PC-3 (cell line): ENCODE results near the genes EIF4A1 and SPDYE4.

DNA sequence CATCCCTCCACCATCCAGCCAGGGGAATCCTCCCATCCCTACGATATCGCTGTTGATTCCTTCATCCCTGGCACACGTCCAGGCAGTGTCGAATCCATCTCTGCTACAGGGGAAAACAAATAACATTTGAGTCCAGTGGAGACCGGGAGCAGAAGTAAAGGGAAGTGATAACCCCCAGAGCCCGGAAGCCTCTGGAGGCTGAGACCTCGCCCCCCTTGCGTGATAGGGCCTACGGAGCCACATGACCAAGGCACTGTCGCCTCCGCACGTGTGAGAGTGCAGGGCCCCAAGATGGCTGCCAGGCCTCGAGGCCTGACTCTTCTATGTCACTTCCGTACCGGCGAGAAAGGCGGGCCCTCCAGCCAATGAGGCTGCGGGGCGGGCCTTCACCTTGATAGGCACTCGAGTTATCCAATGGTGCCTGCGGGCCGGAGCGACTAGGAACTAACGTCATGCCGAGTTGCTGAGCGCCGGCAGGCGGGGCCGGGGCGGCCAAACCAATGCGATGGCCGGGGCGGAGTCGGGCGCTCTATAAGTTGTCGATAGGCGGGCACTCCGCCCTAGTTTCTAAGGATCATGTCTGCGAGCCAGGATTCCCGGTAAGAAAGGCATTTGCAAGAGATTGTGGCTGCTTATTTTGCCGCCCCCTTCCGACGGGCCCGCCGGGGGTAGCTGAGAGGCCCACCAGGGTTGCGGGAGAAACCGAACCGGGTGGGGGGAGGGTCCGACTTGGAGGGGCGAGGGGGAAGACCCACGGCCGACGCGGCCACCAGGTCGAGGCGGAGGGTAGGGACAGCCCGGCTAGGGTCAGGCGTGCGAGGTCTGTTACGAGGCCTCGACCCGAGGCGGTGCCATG lies at the start of gene EIF4A1:
Gene EIF4A1 (plus strand): TSS at position 560 of the 856 bp plus-strand sequence.
- RAMPAGE, long total RNA, result start-site peak on the plus strand centred at position 563 of the sequence, 7 bp wide, 2,665 and 1,122 reads in 2 replicates

DNA sequence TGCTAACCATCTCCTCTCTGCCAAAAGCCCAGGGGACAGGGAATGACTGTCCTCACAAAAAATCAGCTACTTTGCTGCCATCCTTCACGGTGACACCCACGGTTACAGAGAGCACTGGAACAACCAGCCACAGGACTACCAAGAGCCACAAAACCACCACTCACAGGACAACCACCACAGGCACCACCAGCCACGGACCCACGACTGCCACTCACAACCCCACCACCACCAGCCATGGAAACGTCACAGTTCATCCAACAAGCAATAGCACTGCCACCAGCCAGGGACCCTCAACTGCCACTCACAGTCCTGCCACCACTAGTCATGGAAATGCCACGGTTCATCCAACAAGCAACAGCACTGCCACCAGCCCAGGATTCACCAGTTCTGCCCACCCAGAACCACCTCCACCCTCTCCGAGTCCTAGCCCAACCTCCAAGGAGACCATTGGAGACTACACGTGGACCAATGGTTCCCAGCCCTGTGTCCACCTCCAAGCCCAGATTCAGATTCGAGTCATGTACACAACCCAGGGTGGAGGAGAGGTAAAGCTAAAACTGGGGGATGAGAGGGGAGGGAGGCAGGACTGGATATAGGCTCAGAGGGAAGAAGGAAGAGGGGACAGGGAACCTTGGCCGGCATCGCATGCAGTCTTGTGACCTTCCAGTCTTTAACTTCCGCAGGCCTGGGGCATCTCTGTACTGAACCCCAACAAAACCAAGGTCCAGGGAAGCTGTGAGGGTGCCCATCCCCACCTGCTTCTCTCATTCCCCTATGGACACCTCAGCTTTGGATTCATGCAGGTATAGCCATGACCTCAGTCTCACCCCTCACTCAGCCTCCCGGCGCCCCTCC lies 572 bp downstream of the CD68 start:
- RAMPAGE, long total RNA, result no peak

DNA sequence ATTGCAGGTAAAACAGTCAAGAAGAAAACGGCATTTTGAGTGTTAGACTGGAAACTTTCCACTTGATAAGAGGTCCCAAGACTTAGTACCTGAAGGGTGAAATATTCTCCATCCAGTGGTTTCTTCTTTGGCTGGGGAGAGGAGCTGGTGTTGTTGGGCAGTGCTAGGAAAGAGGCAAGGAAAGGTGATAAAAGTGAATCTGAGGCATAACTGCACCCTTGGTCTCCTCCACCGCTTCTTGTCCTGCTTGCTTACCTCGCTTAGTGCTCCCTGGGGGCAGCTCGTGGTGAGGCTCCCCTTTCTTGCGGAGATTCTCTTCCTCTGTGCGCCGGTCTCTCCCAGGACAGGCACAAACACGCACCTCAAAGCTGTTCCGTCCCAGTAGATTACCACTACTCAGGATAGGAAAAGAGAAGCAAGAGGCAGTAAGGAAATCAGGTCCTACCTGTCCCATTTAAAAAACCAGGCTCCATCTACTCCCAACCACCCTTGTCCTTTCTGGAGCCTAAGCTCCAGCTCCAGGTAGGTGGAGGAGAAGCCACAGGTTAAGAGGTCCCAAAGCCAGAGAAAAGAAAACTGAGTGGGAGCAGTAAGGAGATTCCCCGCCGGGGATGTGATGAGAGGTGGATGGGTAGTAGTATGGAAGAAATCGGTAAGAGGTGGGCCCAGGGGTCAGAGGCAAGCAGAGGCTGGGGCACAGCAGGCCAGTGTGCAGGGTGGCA lies 13.7 kb downstream of the TP53 start:
- RAMPAGE, long total RNA, result no peak

- RAMPAGE, long total RNA, result no peak
Measured at GRCh38 chr17:7860432-7861300, 2.9 kb downstream of the CYB5D1 start.

DNA sequence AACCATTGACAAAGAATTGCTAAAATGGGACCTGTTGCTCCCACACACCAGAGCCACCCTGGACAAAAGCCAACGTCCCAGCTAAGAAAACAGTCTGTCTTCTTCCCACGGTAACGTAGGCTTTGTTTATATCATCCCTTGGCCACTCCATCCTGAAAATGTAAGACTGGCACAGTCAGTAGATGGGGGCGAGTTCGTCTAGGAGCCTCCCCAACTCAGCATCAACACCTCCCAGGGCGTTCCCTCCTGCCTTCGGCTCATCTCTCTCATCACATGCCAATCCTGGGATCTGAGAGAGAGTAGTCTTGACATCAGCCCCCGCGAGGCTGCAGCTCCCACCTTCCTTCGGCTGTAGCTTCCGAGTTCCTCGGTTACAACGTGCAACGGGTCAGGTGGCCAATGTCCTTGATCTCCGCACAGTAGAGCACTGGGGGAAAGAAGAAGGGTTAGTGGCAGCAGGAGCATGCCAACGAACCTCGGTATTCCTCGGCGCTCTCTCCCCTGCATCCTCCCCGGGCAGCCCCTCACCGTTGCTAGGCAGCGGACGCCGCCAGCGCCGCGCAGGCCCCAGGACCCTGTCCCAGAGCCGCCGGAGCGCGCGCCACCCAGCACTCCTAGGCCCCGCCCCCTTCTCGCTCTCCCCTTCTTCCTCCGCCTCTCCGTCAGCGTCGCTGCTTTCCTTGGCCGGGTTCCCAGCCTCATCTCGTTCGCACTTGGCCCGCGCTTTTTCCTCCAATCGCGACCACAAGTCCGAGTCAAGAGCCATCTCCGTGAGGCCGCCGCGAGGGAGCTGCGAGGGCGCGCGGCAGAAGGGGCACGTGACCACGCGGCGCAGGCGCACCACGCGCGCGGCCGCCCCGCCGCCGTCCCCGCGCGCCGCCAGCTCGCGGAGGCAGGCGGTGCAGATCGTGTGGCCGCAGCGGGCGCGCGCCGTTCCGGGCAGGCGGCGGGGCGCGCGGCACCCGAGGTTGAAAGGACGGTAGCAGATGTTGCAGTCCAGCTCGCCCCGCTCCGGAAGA lies 629 bp downstream of the RNF227 start:
- RAMPAGE, long total RNA, result no peak

DNA sequence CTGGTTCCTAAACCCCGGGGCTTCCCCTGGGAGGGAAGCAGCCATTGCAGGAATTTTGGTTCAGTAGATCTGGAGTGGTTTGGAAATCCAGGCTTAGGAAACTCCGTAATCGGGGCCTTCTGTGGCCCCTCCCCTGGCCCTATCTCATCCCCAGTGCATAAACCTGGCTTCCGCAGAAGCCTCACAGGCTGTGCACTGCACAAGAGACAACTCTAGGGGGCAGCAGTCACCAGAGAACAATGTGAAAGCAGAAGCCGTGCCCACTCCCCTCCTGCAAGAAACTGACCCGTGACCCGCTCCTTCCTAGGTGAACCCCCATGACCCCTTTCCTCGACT lies 14.2 kb downstream of the GUCY2D start:
- RAMPAGE, long total RNA, result no peak

DNA sequence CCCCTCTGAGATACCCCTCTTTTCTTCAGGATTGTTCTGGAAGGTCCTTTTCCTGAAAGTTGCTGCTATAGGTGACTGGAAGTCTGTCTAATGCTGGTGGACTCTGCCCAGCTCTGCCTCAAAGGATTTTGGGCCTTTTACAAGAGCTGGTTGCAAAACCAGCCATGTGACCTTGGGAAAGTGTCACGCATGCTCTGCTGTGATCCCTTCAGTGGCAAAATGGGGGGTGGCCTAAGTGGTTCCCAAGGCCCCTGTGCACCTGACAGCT lies 14.5 kb downstream of the GUCY2D start:
- RAMPAGE, long total RNA, result no peak

GRCh38 chr17:8069392-8070270 lies 17.9 kb downstream of the ALOX12B start:
- RAMPAGE, long total RNA, result no peak

DNA sequence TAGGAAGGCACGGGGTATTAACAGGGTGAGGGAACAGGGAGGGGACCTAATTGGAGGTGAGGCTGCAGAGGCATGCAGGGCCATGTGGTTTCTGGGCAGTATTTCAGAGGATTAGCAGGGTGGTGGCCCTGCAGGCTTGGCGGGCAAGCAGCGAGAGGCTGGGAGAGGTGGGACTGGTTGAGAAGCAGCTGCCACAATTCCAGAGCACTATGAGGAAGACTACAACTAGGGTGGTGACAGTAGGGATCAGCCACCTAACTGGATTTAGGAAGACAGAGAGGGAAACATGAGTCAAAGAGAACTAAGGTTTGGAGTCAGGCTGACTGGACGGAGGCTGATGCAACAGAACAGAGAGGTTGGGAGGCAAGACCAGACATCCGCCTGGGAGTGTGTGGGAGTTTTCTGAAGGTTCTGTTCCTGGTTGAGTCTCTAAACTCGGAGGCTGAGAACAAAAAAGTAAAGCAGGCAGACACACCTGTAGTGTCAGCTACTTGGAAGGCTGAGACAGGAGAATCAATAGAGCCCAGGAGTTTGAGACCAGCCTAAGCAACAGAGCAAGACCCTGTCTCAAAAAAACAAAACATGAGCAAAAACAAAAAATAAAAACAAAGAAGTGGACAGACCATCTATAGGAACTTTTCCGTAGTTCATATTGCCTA lies 12.2 kb downstream of the ALOXE3 start:
- RAMPAGE, long total RNA, result no peak

GRCh38 chr17:8121443-8122343 lies 2.2 kb downstream of the HES7 start:
- RAMPAGE, long total RNA, result no peak

DNA sequence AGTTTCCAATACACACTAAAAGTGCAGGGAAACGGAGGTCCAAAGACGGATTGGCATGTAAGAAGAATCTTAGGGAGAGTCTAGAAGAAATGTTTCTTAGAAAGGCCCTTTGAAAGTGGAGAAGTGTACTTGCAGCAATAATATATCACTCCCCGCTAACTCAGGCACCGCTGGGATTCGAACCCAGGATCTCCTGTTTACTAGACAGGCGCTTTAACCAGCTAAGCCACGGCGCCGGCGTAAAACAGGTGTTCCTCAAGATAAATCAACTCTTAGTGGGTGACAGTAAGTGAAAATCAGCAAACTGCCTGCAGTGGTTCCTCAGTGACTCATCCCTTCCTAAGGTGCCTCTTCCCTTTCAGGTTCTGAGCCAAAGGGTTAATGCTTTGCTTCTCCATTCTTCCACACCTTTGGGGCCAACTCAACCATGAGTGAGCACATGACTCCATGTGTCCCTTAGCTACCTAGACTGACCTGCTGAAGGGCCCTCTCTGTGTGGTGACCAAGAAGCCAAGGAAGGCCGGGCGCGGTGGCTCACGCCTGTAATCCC lies 12.8 kb downstream of the PER1 start:
- RAMPAGE, long total RNA, result no peak

DNA sequence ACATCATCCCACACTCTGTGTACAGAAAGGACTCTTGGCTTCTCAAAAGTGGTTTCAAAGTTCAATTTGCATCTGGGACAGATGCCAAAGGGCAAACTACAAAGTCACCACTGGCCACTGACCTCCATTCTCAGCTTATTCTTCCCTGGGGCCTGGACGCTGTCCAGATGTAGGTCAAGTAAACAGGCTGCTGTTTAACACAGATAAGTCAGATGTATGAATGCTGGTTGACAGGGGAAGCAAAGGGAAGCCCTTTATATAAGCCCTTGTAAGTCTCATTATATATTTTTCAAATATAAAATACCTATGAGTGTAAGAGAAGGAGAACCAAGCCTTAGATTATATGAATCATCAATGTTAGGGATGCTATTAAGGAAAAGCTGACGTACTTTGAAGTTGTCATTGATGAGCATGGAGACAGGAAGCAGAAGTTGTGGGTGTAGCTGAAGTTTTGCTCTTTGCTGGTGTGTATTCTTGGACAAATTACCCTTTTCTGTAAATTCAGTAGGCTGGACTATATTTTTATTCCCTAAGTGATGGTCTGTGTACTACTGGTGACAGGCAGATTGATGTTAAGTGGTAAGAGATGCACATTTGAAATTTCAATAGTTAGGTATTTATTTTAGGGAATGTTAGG lies 15.1 kb upstream of the NDEL1 start:
- RAMPAGE, long total RNA, result no peak

DNA sequence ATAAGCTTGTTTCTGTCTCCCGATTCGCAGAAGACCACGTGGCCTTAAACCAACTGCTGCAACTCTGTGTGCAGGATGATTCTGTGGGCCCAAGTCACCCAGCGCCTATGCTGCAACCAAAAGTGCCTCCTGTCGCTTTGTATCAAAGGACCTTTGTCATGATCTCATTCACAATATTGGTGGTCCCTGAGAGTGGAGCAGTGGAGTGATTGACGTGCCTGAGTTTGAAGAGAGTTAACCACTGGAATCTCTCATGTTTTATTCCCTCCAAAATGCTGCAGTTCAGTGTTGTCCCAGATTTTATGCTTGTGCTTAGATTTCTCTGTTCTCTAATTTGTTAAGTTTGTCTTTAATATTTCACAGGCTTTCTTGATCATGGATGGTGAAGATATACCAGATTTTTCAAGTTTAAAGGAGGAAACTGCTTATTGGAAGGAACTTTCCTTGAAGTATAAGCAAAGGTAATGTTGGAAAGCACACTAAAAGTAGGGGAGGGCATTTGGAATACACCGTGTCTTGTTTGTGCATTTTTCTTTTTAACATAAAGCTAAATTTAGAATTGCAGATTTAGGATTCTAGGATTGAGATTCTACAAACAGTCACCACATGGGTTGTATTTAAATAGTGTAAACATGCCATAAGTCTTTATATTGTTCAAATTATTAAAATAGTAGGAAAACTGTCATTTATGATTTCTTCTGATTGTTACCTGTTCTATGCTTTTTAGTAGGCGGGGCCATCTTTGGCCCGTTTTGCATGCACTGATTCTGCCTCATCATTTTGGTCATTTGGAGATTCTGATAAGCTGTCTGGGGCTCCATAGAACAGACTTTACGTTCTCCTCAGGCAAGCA lies 8.4 kb downstream of the NDEL1 start:
- RAMPAGE, long total RNA, result no peak

- RAMPAGE, long total RNA, result no peak
Measured at GRCh38 chr17:8513721-8514163, 78.1 kb downstream of the NDEL1 start.

DNA sequence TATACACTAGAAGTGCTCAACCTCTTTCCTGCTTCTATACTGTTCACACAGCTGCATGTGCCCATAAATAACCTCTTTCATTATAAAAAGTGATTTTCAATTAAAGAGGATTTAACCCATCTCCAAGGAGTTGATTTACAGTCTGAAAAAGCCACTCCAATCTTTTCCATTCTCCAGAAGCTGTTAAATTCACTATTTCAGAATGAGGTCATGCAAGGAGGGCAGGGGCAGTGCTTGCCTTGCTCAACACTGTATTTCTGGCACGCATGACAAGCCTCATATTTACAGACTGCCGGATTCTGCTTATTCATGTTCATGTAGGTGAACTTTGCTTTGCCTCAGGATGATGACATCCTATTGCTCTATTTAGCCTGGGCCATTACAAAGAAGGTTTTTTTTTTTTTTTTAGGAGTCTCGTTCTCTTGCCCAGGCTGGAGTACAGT lies 87.4 kb downstream of the MYH10 start:
- RAMPAGE, long total RNA, result no peak

- RAMPAGE, long total RNA, result no peak
Measured at GRCh38 chr17:8628012-8628515, 2.5 kb downstream of the MYH10 start.

GRCh38 chr17:8672869-8673161 lies 42.3 kb upstream of the MYH10 start:
- RAMPAGE, long total RNA, result no peak

- RAMPAGE, long total RNA, result no peak
Measured at GRCh38 chr17:8758312-8758940, at the start of gene SPDYE4. Gene SPDYE4 (minus strand): TSS chr17:8758546.

DNA sequence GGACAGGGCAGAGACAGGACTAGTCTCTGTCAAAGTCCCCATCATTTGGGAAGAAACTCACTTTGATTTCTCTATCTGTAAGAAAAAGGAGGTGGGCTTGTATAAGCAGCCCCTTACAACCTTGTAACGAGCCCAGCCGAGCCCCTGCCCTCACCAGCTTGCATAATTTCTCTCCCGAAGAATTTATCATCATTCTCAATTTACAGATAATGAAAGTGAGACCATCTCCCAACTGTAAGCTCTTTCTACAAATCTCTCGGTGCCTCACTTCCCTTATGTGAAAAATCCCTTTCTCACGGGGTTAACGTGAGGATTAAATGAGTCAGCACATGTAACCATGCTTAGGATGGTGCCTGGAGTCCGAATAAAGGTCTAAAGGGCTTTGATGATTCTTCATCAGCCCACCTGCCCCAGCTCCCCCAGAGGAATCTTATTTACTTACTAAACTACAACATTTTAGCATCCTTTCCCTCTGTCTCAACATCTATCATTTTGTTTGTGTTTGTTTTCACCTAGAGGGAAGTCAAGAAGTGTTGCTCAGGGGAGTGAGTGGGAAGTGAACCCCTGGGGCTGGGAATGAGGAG lies 24.8 kb upstream of the PIK3R6 start:
- RAMPAGE, long total RNA, result no peak

GRCh38 chr17:8898927-8899845 lies 31.7 kb upstream of the PIK3R6 start:
- RAMPAGE, long total RNA, result no peak